AG09319 (cell line): ENCODE data around the genes ATF7IP2 and CIITA.

GRCh38 chr16:10356876-10357599, 28.8 kb upstream of the ATF7IP2 start:
- RRBS: no CpG with 5 or more reads among the region's 11 CpGs

DNA sequence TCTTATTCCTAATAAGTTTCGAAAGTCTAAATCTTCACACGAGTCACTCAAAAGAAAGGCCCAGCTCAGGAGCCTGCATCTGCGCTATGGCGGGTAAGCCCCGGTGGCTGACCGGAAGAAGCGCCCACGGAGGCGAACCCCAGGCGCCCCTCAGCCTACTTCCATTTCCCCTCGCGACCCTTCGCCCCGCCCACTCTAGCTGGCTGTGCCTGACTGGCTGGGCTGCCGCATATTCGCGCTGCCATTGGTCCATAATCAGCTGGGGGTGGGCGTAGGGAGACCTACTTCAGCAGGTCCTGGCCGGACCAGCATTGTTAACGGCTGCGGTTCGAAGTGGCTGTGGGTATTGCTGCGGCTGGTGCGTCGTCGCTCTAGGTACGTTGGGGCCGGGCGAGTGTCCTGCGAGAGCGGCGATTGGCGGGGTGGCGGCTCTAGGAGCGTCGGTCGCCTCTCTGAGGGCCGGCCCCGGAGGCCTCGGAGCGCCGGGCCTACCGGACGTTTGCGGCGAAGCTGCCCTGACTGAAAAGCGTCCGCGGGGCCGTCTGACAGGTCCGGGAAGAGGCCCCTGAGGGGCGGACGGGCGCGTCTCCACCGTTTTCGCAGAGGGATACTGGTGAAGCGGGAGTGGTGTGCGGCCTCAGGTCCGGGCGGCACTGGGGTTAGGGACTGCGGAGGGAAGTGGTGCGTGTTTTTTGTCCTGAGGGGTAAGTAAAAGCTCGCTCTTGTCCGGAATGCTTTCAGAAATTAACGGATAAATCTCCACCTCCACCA, at the start of gene ATF7IP2:
ATF7IP2 (plus strand) TSS at position 314 of the 771 bp plus-strand sequence.
- RRBS: 5% methylated on average over 34 of the region's 66 CpGs

GRCh38 chr16:10552929-10553805, 27.2 kb downstream of the EMP2 start:
- RRBS: no CpG with 5 or more reads among the region's 28 CpGs

DNA sequence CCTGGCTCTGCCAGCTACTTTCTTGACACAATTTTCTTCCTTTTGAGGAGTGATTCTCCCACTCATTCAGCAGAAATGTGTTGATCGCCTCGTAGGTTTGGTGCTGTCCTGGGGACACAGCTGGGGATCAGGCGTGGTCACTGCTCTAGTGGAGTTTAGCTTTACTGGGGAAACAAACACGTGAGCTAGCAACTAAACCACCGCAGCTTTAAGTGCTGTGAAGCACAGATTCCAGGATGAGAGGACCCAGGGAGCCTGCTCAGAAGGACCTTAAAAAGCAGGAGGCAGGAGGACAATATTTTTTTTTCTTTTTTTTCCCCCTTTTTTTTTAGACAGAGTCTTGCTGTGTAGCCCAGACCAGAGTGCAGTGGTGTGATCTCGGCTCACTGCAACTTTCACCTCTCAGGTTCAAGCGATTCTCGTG, 817 bp downstream of the NUBP1 start:
- RRBS: no CpG with 5 or more reads among the region's 8 CpGs

- RRBS: no CpG with 5 or more reads among the region's 9 CpGs
Measured at GRCh38 chr16:10829515-10829877, 10.9 kb upstream of the TVP23A start.

GRCh38 chr16:10846537-10847177, 28.1 kb upstream of the TVP23A start:
- RRBS: no CpG with 5 or more reads among the region's 9 CpGs

DNA sequence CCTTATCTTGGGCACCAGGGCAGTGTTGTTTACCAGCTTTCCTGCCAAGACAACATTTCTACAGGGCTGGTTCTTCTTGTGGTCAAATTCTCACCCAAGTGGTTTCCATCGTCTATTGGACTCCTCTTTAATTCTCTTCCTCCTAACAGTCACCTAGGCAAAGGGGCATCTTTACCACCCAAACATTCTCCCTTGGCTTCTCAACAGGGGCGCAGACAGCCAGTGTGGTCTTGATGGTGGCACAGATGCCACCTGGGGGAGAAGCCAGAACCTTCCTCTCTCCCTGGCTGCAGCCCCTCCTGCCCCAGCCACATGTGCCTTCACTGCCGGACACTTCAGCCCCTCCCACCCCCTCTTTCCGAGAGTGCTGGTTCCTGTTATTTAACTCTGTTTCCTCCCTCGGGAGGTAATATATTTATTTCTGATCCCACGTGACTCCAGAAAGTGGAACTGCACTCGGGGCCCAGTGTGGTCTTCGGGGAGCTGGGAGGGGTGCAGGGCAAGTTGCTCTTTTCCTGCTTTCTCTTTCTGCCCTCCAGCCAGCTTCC, 8.5 kb upstream of the CIITA start:
- RRBS: no CpG with 5 or more reads among the region's 8 CpGs

DNA sequence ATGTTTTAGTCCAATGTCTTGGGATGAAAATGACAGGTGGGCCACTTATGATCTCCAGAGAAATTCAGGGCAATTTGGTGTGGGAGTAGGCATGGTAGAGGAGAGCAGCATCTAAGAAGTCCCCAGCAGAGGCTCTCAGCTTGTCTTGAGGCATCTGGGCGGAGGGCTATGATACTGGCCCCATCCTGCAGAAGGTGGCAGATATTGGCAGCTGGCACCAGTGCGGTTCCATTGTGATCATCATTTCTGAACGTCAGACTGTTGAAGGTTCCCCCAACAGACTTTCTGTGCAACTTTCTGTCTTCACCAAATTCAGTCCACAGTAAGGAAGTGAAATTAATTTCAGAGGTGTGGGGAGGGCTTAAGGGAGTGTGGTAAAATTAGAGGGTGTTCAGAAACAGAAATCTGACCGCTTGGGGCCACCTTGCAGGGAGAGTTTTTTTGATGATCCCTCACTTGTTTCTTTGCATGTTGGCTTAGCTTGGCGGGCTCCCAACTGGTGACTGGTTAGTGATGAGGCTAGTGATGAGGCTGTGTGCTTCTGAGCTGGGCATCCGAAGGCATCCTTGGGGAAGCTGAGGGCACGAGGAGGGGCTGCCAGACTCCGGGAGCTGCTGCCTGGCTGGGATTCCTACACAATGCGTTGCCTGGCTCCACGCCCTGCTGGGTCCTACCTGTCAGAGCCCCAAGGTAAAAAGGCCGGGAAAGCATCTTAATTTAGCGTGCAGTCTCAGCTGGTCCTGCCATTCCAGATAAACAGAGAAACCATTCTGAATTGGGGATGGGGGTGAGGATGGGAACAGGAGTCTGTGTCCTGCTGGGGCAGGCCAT, at the start of gene CIITA:
CIITA (plus strand) TSS at position 510 of the 831 bp plus-strand sequence.
- RRBS: 3% methylated on average over 2 of the region's 12 CpGs

DNA sequence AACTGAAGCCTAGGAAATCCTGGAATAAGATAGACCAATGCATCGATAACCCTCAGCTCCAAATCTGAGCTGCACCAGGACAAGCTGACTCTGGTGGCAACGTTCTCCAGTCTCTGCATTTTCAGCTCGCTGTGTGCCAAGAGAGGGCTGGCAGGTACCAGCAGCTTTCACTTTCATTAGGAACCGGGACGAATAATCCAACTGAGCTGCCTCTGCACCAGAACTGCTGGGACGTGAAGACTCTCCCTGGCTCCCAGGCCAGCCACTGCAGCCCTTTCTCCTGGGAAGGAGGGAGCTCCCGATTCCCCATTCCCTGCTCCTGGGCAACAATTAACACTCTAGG, 4.8 kb downstream of the DEXI start:
- RRBS: no CpG with 5 or more reads among the region's 7 CpGs

GRCh38 chr16:10946237-10946734, 1.9 kb downstream of the CLEC16A start:
- RRBS: 48% methylated on average over 2 of the region's 8 CpGs

DNA sequence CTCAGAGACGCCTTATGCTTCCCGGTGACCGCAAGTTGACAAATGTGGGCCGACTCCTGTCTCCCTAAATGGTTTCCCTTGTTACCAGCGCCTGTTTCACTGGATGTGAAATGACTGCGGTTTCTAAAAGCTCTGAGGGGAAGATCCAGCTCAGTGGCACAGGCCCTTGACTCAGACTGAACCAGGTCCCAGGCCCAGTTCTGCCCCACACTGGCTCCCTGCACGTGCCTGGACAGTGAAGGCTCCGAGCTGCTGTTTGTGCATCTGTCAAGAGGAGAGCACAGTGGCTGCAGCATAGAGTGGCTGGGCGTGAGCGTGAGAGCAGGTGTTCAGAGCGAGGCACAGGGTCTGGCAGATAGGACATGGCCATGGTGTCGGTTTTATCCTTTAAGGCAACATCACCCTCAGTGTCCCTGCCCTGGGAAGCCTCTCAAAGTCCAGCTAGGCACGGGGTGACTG, 19.9 kb downstream of the CLEC16A start:
- RRBS: no CpG with 5 or more reads among the region's 13 CpGs

DNA sequence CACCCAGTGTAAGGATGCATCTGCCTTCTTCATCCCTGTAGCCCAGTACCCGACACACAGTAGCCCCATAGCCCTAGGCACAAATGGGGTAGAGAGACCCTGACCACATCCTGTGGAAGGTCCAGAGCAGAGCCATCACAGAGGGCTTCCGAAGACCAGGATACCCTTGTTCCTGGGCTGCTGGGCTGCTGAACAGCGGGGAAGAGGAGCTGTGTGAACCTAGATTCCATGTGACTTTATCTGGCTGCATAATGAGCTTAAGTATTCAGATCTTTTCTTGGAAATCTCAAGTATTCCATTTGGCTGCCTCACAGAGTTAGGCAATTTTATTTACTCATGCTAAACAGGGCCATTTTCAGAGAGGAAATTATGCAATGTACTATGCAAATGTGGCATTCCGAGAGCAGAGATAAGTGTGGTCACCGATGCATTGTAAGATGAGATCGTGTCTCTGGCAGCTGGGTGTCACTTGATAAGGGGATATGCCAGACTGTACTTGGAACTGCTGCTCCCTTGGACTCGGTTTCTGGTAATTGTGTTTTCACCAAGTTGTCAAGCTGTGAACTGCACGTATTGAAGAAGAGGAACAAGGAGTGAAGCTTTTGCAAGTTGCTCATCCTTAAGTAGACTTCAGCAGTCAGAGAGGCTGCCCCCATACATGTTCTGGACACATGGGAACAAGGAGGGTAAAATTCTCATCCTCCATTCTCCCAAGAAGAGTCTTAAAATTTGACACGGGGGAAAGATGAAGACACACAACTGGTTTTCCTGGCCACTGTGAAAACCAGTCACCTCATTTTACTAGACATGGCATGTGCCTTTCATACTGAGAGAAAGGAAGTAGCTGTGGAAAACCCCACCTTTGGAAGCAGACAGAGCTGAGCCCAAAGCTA, 151.0 kb downstream of the SOCS1 start:
- RRBS: no CpG with 5 or more reads among the region's 9 CpGs

GRCh38 chr16:11113622-11113903, 142.4 kb downstream of the SOCS1 start:
- RRBS: no CpG with 5 or more reads among the region's 4 CpGs

GRCh38 chr16:11213532-11213790, 42.5 kb downstream of the SOCS1 start:
- RRBS: no CpG with 5 or more reads among the region's 5 CpGs

- RRBS: no CpG with 5 or more reads among the region's 42 CpGs
Measured at GRCh38 chr16:11249127-11249732, 6.8 kb downstream of the SOCS1 start.

DNA sequence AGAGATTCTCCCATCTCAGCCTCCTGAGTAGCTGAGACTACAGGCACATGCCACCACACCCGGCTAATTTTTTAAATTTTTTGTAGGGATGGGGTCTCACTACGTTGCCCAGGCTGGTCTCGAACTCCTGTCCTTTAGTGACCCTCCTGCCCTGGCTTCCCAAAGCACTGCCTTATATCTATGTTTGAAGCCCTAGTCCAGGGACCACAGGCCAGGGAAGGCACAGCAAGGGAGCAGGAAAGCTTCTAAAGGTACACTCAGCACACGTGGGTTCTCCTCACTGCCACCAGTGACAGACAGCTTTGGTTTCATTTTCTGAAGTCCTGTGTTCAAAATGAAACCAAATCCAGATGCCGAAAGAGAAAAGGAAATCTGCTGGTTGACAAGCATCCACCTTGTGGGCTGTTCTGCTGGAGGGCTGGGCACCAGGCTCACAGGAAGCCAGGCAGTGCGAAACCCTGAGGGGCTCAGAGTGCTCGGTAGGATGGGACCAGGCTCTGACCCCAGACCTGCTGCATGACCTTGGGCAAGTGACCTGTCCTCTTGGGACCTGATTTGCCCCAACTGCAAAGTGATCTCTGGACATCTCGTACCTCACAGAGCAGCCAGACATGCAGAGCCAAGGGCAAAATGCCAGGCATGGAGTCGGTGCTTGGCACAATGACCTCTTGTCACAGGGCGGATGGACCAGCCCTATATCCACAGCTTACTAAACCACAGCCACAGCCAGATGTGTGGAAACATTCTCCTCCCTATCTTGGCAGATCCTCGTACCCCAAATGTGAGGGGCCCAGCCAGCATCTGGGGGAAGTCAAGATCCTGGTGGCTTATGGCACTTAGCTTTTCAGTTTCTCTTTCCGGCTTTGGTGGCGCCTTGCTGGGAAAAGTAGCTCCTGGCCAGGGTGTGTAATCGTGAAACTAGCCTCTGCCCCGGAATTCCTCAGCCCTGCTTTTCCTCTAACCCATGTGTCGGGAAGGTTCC, 2.8 kb upstream of the SOCS1 start:
- RRBS: 13% methylated on average over 4 of the region's 16 CpGs

- RRBS: no CpG with 5 or more reads among the region's 7 CpGs
Measured at GRCh38 chr16:11311102-11311661, 30.1 kb upstream of the PRM1 start.

DNA sequence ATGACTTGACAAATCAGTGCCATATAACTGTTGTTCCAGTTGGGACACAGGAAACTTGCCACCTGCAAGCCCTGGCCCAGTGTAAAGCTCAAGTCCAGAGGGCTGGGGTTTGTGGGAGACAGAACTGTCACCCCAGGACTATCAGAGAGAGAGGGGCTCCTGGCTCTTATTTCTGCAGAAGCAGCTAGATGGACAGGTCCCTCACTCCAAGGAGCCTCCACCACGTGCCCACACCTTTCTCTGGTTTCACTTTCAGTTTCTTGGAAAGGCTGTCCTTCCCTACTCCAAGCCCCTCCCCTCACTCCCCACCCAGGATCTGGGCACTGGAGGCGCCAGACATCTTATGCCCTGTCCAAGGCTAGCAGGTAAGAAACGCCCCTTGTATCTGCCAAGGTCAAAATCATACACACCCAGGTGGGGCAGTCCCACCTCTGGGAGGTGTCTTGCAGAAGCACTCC, 31.5 kb upstream of the PRM1 start:
- RRBS: no CpG with 5 or more reads among the region's 3 CpGs

DNA sequence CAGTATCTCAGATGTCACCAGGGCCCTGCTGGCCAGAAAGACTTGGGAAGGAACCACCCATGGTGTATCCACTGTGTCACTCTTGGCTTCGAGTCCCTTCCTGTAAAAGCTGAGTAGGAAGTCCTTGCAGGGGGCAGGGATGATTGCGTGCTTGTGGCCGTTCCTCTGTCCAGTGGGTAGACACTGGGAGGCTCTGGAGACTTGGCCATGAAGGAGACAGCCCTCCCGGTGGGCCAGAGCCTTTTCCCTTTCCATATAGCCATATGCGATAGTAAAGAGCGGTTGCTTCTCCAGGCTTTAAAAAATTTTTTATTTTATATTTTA, 19.1 kb upstream of the RMI2 start:
- RRBS: no CpG with 5 or more reads among the region's 6 CpGs

DNA sequence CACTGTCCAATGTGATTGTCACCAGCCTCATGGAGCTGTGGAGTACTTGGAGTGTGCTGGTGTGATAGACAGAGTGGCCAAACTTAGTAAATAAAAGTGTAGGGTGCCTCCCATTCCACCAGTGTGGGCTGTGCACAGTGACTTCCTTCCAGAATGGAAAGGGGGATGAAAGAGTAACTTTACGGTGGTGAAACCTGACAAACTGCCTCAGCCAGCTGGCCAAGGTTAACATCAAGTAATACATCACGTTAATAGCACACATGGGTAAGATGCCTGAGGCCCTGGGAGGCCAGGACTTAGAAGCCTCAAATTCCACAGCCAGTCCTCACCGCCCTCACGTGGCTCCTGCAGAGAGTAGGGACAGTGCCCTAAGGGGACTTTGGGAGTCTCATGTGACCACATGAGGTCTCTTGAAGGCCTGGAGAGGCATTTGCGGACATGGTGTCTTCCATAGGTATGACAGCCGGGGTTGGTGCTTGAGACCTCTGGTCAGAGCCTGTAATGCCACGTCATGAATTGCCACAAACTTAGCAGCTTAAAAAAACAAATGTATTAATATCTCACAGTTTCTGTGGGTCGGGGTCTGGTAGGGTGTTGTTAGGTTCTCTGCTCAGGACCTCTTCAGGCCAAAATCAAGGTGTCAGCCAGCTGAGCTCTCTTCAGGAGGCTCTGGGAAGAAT, 14.2 kb downstream of the RMI2 start:
- RRBS: no CpG with 5 or more reads among the region's 8 CpGs